Measurements from ENCODE around the gene CTTN.

DNA sequence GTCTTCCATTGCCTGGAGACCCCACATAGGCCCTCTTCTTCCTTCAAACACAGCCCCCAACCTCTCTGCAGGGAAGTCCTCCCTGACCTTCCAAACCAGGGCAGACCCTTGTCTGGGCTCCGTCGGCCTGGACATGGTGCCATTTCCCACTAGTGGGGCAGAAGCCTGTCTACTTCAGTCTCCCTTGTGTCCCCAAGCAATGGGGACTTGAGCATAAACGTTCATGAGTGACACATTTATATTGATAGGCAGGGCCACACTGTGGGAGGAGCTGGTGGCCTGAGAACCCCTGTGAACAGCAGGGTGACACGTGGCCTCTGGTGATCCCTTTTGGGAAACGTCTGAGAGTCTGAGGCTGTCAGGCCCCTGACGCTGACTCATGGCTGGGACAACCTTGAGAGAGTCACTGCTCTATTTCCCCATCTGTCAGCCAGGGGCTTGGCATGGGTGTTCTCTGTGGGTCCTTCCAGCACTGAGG is 54.5 kb downstream of the SMIM38 start:
- PRO-cap = no peak
- RAMPAGE, long total RNA = no peak

GRCh38 chr11:69381995-69382710 is 88.2 kb downstream of the MYEOV start:
- PRO-cap = unidirectional peak, plus-strand start at chr11:69382545
- RAMPAGE, long total RNA = no peak

- PRO-cap = no peak
- RAMPAGE, long total RNA = no peak
These were observed 100.4 kb downstream of the MYEOV start for GRCh38 chr11:69394202-69394900.

DNA sequence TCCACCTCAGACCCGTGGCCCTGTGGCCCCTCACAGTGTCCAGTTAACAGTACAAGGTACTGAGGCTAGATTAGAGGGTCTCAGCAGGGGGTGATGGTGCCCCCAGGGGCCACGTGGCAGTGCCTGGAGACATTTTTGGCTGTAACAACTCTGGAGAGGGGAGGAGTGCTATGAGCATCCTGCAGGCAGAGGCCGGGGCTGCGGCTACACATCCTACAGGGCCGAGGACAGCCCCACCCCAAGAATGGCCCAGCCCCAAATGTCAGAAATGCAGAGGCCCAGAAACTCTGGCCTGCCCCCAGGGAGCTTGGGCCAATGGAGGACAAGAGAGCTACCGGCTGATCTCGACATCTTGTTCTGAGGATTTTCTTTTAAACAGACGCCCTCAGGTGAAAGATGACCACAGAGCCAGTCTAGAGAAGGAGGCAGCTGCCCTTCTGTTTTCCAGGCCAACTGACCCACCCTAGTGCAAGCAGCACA is 102.2 kb downstream of the MYEOV start:
- PRO-cap = no peak
- RAMPAGE, long total RNA = no peak

DNA sequence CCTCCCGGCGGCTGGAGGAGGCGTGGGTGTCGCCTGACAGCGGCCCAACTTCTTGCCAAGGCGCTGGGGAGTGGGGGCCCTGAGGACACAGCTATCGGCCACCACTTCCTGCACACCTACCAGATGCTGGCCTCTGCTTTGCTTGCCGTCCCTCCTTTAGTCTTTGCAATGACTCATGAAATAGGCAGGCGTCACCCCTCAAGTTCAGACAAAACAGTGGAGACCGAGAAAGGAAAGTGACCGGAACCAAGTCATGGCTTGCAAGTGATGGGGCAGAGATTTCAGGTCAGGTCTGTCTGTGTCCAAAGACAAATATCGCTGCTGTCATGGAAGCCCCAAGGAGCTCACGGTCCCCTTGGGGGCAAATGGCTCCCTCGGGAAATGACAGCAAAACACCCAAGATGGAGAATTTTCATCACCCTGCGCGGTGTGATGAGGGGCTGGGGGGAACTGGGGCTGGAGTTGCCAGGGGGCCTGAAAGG is 116.3 kb upstream of the CCND1 start:
- PRO-cap = no peak
- RAMPAGE, long total RNA = no peak

- PRO-cap = no peak
- RAMPAGE, long total RNA = no peak
These were observed 761 bp upstream of the FGF19 start for GRCh38 chr11:69704532-69705034.

GRCh38 chr11:69859297-69859821 is 40.1 kb upstream of the FGF3 start:
- PRO-cap = no peak
- RAMPAGE, long total RNA = no peak

DNA sequence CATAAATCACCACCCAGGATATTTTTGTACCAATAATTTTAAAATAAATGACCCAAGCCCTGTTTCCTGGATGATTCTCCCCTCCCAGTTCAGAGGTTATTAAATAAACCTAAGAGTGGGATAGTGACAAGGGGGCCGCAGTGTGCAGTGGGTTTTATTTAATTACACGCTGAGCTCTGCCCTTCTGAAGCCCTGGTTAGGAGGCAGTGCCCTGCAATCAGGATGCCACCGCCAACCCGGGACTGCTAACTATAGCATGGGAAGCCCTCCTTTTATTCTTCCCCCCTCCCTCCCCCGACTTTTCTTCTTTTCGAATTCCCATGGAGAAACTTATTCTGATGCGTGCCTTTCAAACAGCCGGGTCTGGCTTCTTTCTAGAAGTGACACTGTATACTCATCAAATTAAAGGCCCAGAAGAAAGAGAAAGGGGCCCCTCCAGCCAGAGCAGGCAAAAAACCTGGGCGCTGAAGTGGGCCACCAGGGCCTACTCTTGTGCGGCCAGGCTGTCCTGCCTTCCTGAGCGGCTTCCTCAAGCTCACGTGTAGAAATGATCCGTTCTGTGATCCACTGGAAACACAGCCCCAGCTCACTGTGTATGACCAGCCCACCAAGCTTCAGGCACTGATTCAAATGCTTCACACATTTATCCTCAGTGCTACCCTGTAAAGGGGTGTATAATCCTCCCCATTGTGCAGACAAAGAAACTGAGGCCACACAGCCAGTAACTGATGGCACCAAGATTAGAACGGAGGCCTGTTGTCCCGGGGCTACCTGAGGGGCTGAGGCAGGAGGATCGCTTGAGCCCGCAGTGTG is 91.2 kb upstream of the ANO1 start:
- PRO-cap = no peak
- RAMPAGE, long total RNA = no peak

GRCh38 chr11:70108056-70108623 is 30.0 kb downstream of the ANO1 start:
- PRO-cap = bidirectional peak, plus-strand start at chr11:70108545, minus-strand start at chr11:70108291
- RAMPAGE, long total RNA = no peak

- PRO-cap = no peak
- RAMPAGE, long total RNA = no peak
These were observed 51.0 kb downstream of the ANO1 start for GRCh38 chr11:70129122-70129553.

- PRO-cap = bidirectional peak, plus-strand start at chr11:70135742, minus-strand start at chr11:70135656
- RAMPAGE, long total RNA = no peak
These were observed 57.4 kb downstream of the ANO1 start for GRCh38 chr11:70135370-70136112.

DNA sequence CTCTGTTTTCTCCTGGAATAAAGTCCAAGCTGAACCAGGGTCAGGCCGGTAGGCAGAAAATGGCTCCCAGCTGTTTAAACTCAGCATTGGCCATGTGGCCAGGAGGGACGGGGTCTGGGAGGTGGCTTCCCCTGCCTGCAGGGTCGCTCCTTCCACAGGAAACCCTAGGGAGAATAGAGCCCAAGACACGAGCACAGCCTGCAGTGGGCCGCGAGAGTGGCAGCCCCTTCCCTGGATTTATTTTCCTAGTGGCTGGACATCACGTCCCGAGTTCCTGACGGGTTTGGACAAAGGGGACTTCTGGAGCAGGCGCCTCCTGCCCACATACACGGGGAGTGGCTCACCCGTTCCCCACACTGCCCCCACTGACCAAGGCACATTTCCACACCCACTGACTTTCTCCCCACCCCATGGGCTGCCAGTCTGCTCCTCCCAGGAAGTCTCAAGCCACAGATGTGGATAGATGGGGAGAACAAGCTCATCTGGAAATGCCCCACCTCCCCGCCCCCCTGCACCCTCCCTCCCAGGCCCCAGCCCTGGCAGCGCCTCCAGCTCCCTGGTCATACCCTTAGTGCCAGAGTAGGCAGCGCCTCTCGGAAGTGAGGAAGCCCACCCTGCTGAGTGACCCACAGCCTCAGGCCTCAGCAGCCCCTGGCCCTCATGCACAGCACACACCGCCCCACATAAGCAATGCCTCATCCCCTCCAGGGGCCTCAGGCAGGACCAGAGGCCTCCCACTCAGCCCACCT is 34.0 kb upstream of the FADD start:
- PRO-cap = no peak
- RAMPAGE, long total RNA = no peak

GRCh38 chr11:70330054-70330458 is 59.6 kb downstream of the PPFIA1 start:
- PRO-cap = no peak
- RAMPAGE, long total RNA = start-site peak on the plus strand at chr11:70330281-70330287, 17 reads

- PRO-cap = no peak
- RAMPAGE, long total RNA = no peak
These were observed 62.7 kb downstream of the PPFIA1 start for GRCh38 chr11:70333186-70333640.

- PRO-cap = no peak
- RAMPAGE, long total RNA = no peak
These were observed 34.1 kb upstream of the CTTN start for GRCh38 chr11:70364293-70364557.

GRCh38 chr11:70397766-70399008 is at the start of gene CTTN:
TSS of gene CTTN (plus strand) at chr11:70398529.
- PRO-cap = bidirectional peak, plus-strand start at chr11:70398541, minus-strand start at chr11:70398450
- RAMPAGE, long total RNA = start-site peak on the minus strand at chr11:70398452-70398486, 16 reads; start-site peak on the plus strand at chr11:70398541-70398591, 2,639 reads

DNA sequence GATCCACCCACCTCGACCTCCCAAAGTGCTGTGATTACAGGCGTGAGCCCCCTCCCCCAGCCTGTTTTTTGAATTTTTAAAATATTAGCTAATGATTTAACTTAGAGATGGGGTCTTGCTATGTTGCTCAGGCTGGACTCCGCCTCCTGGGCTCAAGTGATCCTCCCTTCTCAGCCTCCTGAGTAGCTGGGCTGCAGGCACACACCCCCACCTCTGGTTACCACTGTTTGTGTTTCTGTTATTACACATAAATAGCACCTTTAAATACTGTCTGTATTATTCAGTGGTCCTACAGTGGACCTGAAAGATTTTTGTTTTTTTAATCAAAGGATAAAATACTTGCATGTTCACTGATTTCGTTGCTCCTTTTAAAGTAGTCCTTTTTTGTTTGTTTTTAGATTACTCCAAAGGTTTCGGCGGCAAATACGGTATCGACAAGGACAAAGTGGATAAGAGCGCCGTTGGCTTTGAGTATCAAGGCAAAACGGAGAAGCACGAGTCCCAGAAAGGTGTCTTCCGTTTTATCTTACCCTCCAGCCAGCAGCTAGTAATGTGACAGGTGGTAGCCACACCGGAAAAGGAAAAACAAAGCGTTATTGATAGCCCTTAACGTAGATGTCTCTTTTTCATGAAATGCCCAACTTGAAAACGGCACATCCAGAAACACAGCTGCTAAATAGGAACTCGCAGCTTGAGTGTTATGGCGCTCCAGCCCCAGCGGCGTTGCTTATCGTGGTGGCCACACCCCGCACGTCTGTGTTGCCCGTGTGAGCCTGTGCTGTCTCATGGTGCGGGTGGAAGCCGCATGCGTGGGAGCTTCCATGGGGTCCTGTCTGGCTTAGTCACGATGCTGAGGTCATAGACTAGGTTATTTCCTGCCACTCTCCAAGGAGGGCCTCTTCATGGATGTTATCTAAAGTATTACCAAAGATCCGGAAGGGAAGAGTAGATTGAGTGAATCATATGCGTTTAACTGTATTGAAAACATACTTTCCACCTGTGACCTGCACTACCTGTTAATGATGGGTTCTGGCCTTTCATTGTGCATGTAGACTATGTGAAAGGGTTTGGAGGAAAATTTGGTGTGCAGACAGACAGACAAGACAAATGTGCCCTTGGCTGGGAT is 21.4 kb downstream of the CTTN start:
- PRO-cap = no peak
- RAMPAGE, long total RNA = no peak

- PRO-cap = no peak
- RAMPAGE, long total RNA = start-site peak on the minus strand at chr11:70486982-70487461, 6 reads
These were observed 88.6 kb downstream of the CTTN start for GRCh38 chr11:70486730-70487485.

- PRO-cap = unidirectional peak, minus-strand start at chr11:70712597
- RAMPAGE, long total RNA = no peak
These were observed 314.1 kb downstream of the CTTN start for GRCh38 chr11:70712331-70712932.

DNA sequence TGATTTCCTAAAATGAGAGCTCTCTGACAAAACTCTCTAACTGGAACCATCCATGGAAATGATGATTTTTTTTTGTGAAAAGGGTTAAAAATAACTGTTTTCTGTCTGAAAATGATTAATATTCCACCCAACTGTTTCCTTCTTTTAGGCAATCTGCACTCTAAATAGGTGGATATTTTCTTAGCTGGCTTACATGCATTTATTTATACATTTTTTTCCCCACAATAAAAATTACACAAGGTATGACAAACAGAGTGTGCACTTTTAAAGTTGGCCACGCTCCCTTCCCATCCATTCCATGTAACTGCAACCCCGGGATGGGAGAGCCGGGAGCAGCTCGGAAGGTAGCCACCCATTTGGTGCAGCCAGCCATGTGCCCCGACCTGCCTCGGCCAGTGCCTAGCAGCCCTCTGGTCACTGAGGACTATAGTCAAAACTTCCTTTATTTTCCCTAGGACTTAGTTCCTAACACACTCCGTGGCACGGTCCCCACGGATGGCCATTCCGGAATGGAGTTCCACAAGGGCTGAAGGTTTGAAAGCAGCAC is 426.6 kb downstream of the SHANK2 start:
- PRO-cap = no peak
- RAMPAGE, long total RNA = no peak